Skeletal muscle tissue (tissue), 7 donors: ENCODE data around the genes SPATA31A7 and ENTREP1.

GRCh38 chr9:38063912-38064650, 4.9 kb downstream of the SHB start:
- PRO-cap, 3 experiments: no peak in any of the 3 experiments
- RAMPAGE, long total RNA: no peak
- RRBS, 2 experiments: no CpG with 5 or more reads among the region's 5 CpGs

- PRO-cap, 3 experiments: no peak in any of the 3 experiments
- RAMPAGE, long total RNA: no peak
- RRBS, 2 experiments: no CpG with 5 or more reads among the region's 13 CpGs
Measured at GRCh38 chr9:38318880-38319547, 73.5 kb upstream of the ALDH1B1 start.

GRCh38 chr9:38595755-38596510, 24.5 kb downstream of the ANKRD18A start:
- PRO-cap, 3 experiments: no peak in any of the 3 experiments
- RAMPAGE, long total RNA: no peak
- RRBS, 2 experiments: no CpG with 5 or more reads among the region's 7 CpGs

DNA sequence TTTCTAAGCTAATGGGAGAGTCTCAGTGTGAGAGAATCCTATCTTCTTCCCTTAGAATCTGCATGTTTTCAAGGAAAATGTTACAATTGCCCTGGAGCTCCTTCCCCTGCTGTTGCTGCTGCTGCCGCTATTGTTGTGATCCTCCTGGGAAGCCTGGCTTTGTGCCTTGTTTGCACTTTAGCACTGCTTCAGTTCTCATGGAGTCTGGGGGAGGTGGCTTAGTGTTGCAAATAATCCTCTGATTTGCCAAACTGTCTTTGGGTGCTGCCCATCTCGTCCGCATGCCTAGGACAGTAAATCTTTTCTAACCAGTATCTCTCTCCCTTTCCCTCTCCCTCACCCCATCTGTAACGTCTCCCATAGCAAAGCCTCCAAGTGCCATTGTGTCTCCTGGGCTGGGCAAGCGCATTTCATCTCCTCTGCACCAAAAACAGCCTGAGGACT, 30.3 kb downstream of the FAM240B start:
- PRO-cap, 3 experiments: no peak in any of the 3 experiments
- RAMPAGE, long total RNA: no peak
- RRBS, 2 experiments: no CpG with 5 or more reads among the region's 5 CpGs

DNA sequence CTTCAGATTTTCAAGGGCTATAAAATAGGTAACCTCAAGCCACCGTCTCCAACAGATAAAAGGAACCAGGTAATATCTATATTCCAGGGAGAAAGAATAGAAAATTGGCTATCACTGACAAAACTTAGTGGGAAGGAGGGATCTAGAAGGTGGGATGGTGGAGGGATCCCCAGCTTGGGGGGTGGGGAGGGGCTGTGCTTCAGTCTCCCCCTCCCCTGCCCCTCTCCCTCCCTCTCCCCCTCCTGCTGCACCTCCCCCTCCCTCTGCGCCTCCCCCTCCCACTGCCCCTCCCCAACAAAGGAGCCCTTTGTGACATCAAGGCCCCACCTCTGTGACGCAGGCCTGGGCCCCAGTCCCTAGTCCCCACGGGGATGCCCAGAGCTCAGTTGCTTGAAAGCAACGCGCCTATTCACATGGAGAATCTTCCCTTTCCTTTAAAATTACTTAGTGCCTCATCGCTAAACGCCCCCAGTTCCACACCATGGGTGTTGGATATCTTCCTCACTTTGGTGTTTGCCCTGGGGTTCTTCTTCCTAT, at the start of gene SPATA31A7:
SPATA31A7 (plus strand) TSS at position 385 of the 537 bp plus-strand sequence.
- PRO-cap, 3 experiments: no peak in any of the 3 experiments
- RAMPAGE, long total RNA: no peak
- RRBS, 2 experiments: no CpG with 5 or more reads among the region's 8 CpGs

- PRO-cap, 3 experiments: no peak in any of the 3 experiments
- RAMPAGE, long total RNA: no peak
- RRBS, 2 experiments: no CpG with 5 or more reads among the region's 54 CpGs
Measured at GRCh38 chr9:61856273-61856925, 666.6 kb downstream of the SPATA31A7 start.

GRCh38 chr9:62670355-62670558, 1480.4 kb downstream of the SPATA31A7 start:
- PRO-cap, 3 experiments: no peak in any of the 3 experiments
- RAMPAGE, long total RNA: no peak
- RRBS, 2 experiments: no CpG with 5 or more reads among the region's 6 CpGs

DNA sequence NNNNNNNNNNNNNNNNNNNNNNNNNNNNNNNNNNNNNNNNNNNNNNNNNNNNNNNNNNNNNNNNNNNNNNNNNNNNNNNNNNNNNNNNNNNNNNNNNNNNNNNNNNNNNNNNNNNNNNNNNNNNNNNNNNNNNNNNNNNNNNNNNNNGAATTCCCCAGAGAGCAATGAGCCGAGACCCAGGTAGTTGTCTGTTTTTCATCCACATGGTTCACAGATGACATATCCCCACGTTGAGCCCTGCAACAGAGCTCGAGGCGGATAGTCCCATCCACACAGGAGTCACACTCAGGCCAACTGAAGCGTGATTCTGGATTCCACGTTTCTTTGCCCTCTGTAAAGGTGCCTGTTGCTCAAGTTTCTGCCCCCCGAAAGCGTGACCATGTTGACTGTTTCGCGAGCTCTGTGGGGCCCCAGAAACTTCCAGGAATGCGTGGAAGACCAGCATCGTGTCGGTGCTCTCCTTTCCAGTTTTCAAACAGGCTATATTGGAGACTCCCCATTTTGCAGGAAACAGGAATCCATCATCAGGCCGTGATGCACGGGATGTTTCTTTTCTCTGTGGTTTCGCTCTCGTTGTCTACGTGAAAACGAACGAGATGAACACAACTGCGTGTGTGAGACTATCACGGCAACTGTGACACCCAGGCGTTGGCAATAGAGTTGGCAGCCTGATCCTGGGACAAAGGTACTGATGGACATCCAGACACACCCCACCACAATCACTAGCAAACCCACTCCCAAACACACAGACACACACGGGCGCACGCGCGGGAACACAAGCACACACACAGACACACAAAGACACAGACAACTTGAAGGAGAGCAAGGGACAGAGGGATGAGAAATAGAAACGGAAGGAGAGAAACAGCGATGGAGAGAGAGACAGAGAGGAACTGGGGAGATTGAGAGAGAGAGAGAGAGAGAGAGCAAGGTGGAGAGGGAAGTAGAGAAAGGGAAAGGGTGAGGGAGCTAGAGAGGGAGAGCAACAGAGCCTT, 1609.1 kb downstream of the SPATA31A7 start:
- PRO-cap, 3 experiments: no peak in any of the 3 experiments
- RAMPAGE, long total RNA: no peak
- RRBS, 2 experiments: no CpG with 5 or more reads among the region's 30 CpGs

DNA sequence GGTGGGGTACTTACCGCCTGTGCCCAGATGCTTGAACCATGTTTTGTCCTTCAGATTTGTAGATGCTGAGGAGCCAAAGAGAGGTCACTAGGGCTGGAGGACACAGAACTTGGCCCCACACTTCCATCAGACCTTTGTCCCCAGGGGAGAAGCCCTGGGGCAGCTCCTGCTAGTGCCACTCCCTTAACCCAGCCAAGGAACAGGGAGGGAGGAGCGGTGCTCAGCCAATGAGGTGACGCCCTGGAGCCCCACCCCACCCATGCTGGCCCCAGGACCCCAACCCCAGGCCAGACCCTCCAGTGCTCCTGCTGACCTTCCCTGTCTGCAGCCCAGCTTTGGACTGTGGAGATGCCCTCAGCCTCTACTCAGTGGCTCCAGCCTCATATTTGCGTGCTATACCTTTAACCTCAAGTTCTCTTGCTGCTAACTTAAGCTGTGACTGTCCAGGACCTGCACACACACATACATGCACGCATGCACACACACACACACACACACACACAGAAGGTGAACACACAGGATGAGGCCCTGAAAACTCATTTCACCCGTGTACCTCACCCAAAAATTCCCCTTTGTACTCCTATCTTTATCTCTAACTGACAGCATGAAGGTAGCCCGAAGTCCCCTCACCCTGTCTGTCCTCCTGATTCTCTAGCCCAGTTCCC, 1951.8 kb downstream of the FOXD4L5 start:
- PRO-cap, 3 experiments: no peak in any of the 3 experiments
- RAMPAGE, long total RNA: no peak
- RRBS, 2 experiments: no CpG with 5 or more reads among the region's 7 CpGs

GRCh38 chr9:63384673-63385402, 1900.2 kb downstream of the FOXD4L5 start:
- PRO-cap, 3 experiments: no peak in any of the 3 experiments
- RAMPAGE, long total RNA: no peak
- RRBS, 2 experiments: no CpG with 5 or more reads among the region's 86 CpGs

DNA sequence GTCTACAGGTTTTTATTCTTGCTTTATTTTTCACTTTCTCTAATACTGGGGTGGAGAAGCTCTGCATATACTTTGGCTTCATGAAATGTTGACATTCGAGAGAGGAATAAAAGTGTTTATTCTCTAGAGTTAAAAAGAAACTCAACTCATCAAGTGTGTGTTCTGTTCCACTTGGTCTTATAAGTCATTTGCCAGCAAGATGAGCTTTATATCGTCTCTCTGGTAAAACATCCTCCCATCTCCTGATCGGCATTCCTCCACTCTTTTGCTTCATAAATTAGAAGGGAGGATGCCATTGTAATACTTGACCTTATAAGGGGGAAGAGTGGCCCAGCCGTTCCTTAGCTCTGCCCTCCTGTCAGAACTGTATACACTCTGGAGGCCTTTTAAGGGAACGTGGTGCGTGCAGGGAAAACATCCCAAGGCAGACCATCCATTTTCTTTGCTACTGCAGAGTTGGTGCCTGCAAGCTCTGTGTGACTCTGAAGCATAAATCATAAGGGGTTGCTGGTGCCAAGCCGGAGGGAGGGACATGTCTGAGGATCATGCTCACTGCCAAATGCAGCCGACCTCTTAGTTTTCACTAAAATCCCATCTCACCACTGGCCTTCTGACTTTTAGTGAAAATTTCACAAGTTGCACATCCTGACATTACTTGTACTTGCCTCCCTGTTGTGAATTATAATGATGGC, 90.4 kb downstream of the PGM5 start:
- PRO-cap, 3 experiments: no peak in any of the 3 experiments
- RAMPAGE, long total RNA: no peak
- RRBS, 2 experiments: no CpG with 5 or more reads among the region's 8 CpGs

DNA sequence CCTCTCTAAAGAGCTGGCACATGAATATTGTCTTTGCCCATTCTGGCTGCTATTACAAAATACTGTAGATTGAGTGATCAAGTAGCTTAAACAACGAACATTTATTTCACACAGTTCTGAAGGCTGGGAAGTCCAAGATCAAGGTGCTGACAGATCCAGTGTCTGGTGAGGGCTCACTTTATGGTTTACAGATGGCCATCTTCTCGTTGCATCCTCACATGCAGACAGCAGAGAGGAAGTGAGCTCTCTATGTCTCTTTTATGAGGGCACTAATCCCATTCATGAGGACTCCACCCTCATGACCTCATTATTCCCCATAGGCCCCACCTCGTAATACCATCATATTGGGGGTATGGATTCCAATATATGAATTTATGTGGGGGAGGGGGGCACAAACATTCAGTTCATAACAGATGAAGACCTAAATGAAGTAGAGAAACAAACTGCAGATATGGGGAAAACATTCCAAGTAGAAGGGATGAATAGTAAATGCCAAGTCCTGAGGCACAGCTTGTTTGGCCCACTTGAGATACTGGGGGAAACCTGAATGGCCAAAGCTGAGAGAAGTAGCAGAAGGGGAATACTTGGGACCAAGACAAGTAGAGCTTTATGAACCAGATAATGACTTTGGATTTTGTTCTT, 23.2 kb downstream of the PIP5K1B start:
- PRO-cap, 3 experiments: no peak in any of the 3 experiments
- RAMPAGE, long total RNA: no peak
- RRBS, 2 experiments: no CpG with 5 or more reads among the region's 3 CpGs

GRCh38 chr9:69078466-69079055, 43.0 kb downstream of the FXN start:
- PRO-cap, 3 experiments: no peak in any of the 3 experiments
- RAMPAGE, long total RNA: no peak
- RRBS, 2 experiments: no CpG with 5 or more reads among the region's 1 CpG

- PRO-cap, 3 experiments: no peak in any of the 3 experiments
- RAMPAGE, long total RNA: no peak
- RRBS, 2 experiments: no CpG with 5 or more reads among the region's 8 CpGs
Measured at GRCh38 chr9:69130159-69130684, 43.9 kb upstream of the TJP2 start.

DNA sequence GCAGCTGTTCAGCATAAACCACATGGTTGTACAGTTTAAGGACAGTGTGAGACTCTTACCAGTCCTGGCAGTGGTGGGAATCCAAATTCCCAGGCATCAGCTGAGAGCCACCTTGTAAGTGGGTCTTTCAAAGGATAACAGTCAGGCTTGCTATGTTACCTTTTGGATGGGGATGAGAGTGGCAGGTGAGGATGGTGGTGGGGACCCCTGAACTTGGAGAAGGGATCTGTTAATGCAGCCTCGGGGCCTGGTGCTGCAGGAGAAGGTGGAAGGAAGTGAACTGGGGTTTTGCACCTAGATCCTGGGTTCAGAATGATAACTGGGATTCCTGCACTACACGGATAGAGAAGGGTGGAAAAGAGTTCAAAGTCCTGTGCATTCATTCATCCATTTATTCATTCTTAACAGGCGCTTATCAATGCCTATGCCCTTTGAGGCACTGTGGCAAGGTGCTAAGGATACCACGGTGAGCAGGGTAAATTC, 41.8 kb upstream of the TJP2 start:
- PRO-cap, 3 experiments: no peak in any of the 3 experiments
- RAMPAGE, long total RNA: no peak
- RRBS, 2 experiments: no CpG with 5 or more reads among the region's 4 CpGs

DNA sequence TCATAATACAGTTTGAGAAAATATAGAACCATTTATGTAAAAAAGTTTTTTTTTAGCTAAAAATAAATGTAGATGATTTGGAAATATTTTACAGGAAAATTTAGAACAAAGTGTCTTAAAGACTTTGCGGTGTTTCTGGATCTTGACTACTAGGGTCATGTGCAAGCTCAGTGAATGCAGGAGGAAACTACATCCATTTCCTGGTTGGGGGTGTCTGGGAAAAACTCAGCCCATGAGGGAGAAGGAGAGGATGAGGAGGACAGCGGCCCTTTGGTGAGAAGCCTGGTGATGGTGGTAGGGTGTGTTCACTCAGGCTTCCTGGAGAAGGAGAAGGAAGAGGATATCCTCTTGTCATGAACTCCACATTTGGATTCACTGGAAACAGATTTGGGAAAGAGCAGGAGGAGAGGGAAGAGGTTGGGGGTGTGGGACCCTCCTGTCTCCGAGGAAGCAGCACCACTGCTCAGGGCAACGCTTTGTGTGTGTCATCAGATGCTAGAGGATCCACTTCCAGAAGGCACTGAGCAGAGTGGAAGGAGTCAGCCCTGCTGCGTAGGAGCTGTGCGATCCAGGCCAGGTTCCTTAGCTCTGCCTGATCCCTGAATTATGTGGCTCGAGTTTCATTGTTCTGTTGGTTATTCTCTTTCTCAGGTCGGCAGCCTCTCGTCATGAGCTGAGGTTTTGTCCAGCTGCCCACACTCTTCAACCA, 37.4 kb upstream of the TJP2 start:
- PRO-cap, 3 experiments: no peak in any of the 3 experiments
- RAMPAGE, long total RNA: no peak
- RRBS, 2 experiments: no CpG with 5 or more reads among the region's 9 CpGs

- PRO-cap, 3 experiments: peak in 3 of 3 experiments; most common plus-strand start chr9:69324788 (in 2); most common minus-strand start chr9:69325045 (in 2)
- RAMPAGE, long total RNA: no peak
- RRBS, 2 experiments: 3% methylated on average over 50 of the region's 98 CpGs
Measured at GRCh38 chr9:69324372-69325464, at the start of gene ENTREP1. Gene ENTREP1 (plus strand): TSS chr9:69325215.

DNA sequence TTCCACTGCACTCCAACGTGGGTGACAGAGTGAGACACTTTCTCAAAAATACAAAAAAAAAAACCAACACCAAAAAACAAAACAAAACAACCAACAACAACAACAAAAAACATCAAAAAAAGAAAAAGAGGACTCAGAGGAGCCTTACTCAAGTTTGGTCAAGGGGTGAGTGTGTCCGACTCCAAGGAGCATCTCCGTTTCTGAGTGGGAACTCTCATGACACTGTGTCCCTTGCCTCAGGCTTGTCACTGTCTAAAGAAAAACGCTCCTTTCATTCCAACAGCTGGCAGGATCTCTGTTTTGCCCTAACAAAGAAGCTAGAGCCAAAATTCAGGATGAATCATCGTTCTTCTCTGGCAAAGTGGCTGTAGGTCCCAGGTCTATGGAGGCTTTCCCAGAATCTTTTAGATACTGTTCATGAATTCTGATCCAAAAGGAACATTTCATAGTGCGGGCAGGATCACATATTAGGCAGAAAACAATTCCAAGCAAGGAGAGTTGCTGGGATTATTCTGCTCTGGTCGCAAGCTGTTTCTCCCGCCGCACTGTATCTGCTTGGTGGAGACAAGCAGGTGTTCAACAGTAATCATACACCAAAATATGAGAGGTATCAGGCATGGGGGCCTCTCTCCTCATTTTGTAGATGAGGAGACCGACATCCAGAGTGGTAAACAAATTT, 72.4 kb downstream of the ENTREP1 start:
- PRO-cap, 3 experiments: peak in 2 of 3 experiments; most common plus-strand start position 346 of the sequence (in 2); most common minus-strand start position 224 of the sequence (in 1)
- RAMPAGE, long total RNA: no peak
- RRBS, 2 experiments: no CpG with 5 or more reads among the region's 10 CpGs

DNA sequence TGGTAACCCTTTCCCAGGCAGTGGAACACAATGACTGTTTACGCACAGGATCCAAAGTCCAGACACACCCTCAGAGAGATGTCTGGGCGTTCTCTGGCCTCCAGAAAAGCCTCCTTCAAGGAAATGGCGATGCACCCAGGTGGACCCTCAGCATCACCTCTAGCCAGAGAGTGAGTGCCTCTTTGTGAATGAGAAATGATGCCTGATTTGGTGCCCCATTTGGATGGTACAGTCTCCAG, 145.5 kb downstream of the ENTREP1 start:
- PRO-cap, 3 experiments: no peak in any of the 3 experiments
- RAMPAGE, long total RNA: no peak
- RRBS, 2 experiments: no CpG with 5 or more reads among the region's 3 CpGs

DNA sequence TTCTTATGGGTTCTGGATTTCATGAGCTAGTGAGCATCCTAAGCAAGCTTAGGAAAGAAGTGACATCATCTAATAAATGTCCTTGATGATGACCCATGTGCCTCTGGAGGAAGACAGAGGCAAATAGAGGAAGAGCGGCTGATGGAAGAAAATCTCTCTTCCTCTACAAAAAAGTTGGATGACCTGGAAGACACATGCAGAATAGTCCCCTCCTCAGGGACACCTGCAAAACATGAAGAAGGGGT, 149.5 kb downstream of the APBA1 start:
- PRO-cap, 3 experiments: no peak in any of the 3 experiments
- RAMPAGE, long total RNA: no peak
- RRBS, 2 experiments: no CpG with 5 or more reads among the region's 1 CpG